HGPS cell (cell line): ENCODE results near the genes KHSRP and GPR108.

- RRBS: 1% methylated on average over 15 of the region's 70 CpGs
Measured at GRCh38 chr19:5718989-5720038, 632 bp downstream of the LONP1 start.

DNA sequence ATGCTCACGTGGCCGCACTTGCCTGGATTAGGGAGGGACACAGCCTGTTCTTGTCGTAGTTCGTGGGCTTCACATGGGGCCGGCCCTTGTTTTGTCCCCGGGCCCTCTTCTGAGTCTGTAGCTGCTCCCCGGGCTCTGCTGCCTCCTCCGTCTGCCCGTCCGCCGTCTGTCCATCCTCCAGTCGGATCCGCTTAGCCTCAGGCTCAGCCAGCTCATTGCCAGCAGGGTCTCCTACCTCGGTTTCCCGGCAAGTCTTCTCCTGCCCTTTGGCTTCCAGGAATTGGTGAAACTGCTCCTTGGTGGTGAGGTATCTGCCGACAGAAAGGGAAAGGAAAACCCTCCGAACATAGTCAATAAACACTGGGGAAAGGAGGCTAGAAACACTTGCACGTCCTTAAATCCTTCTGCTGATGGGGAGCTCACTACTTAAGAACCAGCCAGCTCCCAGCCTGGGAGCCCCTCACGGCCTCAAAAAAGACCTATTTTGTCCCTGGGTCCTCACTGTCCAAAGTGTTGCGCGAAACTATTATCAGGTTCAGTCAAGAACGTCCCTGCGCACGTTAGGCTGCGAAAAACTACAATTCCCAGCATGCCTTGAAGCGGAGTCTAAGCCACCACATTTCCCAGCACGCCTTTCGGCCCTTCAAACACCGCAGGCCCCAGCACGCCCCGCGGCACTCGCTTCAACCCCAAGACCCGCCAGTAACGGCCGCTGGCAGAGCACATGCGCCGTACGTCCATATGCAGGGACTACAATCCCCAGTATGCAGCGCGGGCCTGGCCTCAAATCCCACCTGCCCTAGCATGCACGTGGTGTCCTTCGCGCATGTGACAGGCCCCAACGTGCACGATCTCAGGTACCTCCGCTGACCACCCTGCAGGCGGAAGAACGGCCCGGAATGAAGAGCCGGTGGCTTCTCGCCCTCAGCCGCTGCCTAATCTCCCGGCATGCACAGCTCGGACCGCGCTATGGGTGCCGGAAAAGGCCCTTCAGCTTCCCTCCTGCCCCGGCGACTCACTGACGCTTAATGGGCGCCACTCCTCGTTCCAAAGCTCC lies 610 bp downstream of the DUS3L start:
- RRBS: 47% methylated on average over 17 of the region's 63 CpGs

DNA sequence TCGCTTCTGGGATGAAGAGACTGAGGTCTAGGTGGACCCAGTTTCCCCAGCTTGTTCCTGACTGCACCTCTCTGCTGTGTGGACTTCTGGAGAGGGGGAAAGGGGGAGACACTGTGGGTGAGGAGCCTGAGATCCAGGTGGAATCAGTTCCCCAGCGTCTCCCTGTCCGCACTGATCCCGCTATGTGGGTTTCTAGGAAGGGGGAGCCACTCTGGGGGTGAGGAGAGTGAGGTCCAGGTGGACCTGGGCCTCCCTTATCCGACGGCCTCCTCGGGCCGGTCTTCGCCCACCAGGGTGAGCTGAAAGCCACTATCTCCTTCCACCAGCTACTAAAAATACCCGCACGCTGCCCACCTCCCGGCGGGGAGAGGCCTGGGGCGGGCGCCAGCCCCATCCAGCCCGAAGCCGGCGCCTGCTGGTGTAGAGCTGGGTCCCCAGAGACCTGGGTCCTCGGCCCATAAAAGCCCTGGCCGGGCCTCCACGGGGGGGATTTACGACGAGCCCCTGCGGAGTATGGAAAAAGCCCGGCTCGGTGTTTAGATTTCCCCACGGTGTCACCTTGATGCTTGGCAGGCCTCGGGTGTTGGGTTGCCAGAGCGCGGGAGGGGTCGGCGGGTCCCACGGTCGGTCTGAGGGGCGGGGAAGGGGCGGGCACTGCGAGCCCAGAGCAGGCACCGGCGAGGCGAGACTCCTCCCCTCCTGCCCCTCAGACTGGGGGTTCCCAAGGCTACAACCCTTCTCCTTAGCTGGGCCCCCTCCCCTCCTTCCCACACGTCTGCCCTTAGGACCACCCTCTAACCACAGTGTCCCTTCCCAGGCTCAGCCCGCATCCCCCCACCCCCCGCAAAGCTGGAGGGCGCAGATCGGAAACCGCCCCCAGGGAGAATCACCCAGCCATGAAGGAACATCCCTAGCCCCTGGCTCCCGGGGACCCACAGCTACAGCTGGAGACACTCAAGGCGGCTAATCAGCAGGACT lies 10.4 kb downstream of the FUT6 start:
- RRBS: 5% methylated on average over 18 of the region's 48 CpGs

DNA sequence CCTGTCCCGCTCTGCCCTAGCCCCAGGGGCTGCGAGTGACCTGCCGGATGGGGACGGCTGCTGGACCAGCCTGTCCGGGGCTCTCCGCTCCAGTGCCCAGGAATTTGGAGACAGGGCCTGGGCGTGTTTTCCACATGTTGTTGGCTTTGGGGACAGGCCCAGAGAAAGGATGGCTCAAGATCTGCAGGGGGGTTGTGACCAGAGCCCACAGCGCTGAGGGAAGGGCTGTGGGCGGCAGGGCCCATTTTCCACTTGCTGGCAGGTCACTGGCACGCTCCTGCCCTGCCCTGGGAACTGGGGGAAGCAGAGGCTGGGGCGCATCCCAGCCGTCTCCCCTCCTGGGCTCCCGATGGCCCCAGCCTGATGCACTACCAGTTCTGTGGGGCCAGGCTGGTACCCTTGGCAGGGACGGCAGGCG lies 9.4 kb downstream of the NDUFA11 start:
- RRBS: no CpG with 5 or more reads among the region's 15 CpGs

GRCh38 chr19:5949681-5950506 lies 28.0 kb downstream of the RANBP3 start:
- RRBS: no CpG with 5 or more reads among the region's 16 CpGs

DNA sequence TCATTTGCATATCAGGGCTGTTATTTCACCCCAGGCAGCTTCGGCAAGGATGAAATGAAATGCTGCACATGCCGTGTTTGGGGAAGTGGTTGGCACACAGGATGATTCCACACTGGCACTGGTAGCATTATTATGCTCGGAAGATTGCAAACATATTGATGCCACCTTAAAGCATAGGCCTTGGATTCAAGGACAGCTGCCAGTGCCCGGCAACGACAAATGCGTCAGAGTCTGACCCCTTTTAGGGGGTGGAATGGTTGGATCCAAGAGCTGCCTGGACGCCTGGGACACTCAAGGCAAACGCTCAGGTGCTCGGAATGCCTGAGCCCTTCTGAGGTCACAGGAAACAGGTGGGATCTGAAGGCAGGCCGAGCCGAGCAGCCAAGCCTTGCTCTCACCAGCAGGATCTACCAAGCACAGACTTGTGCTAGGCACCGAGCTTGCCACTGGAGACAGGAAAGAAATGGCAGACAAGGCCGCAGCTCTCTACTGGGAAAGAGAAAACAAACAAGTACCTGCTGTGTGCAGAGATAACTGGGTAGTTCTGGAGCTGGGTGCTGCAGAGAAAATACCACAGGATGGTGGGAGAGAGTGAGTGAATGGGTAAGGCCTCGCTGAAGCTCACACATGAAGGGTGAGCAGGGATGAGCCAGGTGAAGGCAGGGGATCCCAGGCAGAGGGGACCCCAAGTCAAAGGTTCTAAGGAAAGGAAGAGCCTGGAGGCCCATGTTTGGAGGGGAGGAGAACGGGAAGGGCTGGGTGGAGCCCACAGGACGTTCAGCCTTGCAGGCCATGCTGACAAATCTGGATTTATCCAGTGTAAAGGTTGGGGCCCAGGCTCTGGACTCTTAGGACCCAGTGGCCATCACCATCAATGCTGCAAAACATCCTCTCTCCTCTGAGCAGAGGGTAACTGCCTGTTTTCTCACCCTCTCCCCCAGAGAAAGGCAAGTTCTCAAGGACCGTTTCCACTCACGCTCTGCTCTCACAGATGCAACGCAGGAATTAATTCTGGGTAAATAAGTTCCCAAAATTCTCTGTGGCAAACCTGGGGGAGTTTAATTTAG lies 9.2 kb downstream of the RANBP3 start:
- RRBS: no CpG with 5 or more reads among the region's 19 CpGs

DNA sequence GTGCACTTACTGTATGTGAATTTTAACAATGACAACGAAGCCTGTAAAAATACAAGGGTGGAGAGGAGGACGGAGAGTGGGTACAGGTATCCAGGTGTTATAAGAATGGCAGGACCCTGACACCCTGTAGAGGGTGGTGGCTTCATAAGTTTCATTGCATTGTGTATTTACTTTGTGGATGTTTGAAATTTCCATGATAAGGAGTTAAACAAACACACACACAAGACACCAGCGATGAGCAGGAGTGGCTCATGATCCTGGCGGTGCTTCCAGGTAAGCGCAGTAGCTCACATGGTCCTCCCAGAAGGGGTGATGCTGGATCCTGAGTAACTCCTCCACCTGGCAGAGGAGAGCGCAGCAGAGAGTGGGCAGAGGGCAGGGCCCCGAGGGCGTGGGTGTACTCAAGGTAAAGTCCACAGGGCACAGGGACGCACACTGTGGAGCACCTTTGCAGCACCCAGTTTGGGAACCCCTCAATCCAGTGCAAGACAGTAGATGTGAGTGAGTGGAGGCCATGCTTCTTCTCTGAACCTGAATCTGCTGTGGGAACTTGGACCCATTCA lies 54.1 kb downstream of the RFX2 start:
- RRBS: no CpG with 5 or more reads among the region's 9 CpGs

GRCh38 chr19:6067271-6067817 lies 43.0 kb downstream of the RFX2 start:
- RRBS: 23% methylated on average over 2 of the region's 10 CpGs

- RRBS: 82% methylated on average over 5 of the region's 32 CpGs
Measured at GRCh38 chr19:6216164-6216880, 63.5 kb downstream of the MLLT1 start.

GRCh38 chr19:6261998-6262611 lies 17.7 kb downstream of the MLLT1 start:
- RRBS: no CpG with 5 or more reads among the region's 19 CpGs

GRCh38 chr19:6412168-6412562 lies 12.4 kb downstream of the KHSRP start:
- RRBS: 68% methylated on average over 6 of the region's 11 CpGs

DNA sequence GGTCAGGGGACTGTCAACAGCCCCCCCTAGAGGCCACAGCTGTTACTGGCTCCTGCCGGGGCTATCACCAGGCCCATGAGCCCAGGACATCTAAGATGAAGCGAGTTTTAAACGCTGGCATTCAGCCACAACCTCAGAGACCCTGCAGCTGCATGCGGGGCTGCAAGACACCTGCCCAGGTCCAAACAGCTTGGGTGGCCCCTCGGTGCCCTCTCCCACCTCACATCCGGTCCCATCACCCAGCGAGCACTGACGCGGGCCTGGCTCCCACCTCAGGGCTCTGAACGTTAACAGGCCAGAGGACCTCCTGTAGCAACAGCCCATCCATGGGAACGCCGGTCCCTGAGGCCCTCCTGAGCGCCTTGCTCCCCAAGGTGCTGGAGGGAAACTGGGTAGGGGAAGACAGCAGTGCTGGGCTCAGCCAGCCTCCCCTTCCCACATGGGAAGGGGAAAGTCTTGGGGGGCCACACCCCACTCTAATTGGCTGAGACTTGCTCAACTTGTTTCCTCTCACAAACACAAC lies 12.0 kb downstream of the KHSRP start:
- RRBS: 58% methylated on average over 6 of the region's 13 CpGs

DNA sequence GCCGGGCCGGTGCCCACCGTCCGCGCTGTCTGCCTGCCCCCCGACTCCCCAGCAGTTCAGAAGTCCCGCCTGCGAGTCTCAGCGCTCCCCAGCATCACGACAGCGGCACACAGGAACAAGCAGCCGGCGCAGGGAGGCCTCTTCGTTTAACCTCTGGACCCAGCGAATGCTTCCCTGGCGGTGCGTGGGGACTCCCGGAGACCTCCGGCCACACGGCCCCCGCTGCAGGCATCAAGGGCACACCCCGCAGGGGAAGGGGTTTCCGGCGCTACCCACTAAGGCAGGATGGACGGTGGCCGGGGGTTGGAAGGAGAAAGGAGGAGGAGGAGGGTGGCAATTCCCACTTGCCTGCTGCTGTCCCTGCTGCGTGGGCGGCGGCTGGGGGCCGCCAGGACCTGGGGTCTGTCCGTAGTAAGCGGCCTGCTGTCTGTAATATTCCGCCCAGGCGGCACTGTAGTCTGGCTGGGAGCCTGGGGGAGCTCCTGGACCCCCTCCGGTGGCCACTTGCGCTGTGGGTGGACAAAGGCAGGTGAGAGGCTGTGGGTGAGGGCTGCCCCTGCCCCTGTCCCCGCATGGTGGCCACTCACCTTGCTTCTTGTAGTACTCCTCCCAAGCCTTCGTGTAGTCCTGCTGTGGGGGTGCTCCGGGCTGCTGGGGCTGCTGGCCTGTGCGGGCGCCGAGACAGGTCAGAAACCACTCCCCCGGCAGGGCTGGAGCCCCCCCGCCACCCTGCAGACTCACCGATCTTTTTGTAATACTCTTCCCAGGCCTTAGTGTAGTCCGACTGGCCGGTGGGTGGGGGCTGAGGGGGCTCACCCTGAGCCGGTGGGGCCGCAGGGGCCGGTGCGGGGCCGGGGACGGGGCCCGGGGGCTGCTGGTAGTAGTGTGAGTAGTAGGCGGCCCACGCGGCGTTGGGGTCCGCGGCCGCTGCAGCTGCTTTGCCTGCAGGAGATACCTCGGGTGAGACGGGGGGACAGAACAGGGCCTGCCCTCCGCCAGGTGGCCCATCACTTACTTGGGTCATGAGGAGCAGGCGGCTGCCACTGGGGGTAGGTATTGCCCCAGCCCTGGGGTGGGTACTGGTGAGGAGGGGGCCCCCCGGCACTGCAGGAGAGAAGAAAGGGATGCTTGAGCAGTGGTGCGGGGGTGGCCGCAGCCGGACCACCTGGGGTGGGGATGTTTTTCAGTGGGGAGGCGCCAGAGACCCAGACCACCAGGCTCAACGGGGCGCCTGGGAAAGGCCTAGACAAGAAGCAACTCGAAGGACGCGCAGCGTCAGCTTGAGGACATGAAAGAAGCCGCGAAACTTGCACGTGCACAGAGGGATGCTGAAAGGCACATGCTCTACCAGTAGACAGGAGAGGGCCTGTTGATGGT lies 9.3 kb downstream of the KHSRP start:
- RRBS: 92% methylated on average over 24 of the region's 79 CpGs

DNA sequence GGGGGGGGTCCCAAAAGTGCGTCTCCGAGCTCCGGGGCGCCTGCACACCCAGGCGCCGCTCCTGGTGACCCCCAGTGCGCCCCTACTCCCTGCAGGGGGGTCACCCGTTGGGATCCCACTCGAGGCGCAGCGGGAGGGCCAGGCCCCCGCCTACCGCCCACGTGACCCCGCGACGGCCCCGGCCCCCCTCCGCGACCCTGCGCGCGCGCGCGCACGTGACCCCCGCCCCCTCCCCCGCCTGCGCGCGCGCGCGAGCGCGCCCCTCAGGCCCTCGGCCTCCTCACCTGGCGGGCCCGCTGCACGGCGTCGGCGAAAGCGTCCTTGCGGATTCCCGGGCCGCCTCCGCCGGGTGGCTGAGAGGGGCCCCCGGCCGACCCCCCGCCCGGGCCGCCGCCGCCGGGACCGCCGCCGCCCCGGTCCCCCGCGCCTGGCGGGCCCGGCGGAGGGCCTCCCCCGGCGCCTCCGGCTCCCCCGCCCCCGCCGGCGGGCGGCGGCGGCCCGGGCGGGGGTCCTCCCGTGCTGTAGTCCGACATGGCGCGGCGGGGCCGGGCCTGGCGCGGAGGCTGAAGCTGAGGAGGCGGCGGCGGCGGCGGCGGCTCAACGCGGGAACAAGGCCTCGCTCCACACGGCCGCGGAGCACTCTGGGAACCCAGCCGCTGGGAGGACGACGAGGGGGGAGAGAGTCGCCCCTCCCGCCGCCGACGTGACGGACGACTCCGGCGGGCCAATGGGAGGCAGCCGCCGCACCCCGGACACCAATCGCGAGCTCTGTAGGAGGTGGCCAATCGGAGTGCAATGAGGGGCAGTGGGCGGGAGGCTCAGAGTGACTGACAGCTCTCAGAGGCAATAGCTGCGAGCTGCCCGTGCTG lies at the start of gene KHSRP:
KHSRP (minus strand) TSS at position 643 of the 869 bp plus-strand sequence.
- RRBS: 1% methylated on average over 11 of the region's 120 CpGs

DNA sequence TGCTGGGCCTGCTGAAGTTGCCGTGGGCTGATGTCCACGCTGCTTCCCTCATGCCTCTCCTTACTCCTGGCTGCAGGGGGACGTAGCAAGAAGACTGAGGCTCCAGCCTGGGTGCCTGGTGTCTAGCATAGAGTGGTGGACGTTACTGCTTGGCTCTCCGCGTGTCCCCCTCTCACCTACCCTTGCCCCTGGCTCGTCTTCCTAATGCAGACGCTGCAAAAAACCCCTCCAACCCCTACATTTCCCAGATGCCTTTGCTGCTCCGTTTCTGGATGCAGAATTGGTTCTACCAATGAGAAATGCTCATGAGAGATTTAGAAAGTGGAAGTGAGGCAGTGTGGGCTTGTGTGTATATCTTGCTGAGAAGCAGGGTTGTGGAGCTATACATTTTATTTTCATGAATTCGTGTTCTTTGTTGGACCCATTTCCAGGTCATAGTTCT lies 7.8 kb upstream of the DENND1C start:
- RRBS: no CpG with 5 or more reads among the region's 10 CpGs

- RRBS: no CpG with 5 or more reads among the region's 16 CpGs
Measured at GRCh38 chr19:6674687-6675412, 4.9 kb upstream of the TNFSF14 start.

DNA sequence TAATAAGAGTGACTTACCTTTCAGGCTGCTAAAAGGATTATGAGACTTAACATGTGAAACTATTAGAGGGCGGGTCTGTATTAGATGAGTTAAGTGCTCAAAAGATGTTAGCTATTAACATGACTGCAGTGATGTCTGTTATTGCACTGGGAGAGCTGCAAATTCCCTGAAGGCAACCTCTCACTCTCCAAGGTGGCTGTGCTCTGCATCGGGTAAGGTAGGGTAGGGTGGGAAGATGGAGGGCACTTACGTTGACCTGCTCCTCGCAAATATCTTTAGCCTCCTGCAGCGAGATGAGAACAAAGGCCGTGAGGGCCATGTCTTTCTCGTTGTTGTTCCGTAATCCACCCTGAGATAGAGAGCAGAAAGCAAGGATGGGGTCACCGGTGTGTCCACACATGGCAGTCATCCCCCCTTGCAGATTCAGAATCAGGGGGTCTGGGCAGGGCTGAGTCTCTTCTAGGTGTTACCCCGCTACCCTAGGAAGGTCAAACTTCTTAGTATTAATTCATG lies 20.5 kb upstream of the TNFSF14 start:
- RRBS: no CpG with 5 or more reads among the region's 10 CpGs

DNA sequence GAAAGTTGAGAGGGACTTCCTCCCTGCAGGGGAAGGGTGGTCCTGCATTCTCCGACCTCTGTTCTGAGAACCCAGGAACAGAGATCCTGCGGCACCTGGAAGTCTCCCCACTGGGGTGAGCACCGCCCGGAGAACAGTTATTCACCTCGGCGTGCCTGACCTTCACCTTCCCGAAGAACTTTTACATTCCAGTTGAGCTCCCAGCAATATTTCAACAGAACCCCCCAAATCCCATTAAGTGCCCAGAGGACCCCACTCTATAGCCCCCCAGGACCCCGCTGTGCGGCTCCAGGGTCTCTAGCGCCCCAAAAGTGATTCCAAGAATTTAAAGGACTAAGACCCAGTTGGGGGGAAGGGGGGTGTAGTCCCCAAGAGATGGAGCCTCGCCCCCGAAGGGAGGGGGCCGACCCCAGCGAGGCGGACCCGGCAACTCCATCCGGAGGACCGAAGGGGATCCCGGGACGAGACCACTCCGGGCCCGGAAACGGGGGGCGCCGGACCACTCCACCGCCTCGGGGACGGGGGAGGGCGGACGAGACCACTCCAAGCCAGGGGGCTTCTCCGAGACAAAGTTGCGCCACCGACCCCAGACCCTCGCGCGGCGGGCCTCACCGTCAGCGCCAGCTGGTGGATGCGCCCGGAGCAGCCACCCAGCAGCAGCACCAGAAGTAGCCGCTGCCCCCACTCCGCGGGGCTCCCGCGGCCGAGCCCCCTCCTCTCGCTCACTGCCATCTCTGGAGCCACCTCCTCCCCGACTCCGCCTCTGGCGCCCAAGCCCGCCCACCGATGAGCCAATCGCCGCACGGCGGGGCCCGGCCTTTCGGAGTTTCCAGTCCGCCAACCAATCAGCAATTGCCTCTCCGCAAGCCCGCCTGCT lies at the start of gene GPR108:
GPR108 (minus strand) TSS at position 736 of the 877 bp plus-strand sequence.
- RRBS: 3% methylated on average over 9 of the region's 62 CpGs

- RRBS: 94% methylated on average over 3 of the region's 22 CpGs
Measured at GRCh38 chr19:6760509-6761313, 6.5 kb downstream of the SH2D3A start.

GRCh38 chr19:6862590-6863317 lies 24.6 kb upstream of the ADGRE1 start:
- RRBS: no CpG with 5 or more reads among the region's 26 CpGs